Metastatic Breast Carcinoma in the Brain (tissue), 10 donors: ENCODE measurements around a stretch of chr3.

DNA sequence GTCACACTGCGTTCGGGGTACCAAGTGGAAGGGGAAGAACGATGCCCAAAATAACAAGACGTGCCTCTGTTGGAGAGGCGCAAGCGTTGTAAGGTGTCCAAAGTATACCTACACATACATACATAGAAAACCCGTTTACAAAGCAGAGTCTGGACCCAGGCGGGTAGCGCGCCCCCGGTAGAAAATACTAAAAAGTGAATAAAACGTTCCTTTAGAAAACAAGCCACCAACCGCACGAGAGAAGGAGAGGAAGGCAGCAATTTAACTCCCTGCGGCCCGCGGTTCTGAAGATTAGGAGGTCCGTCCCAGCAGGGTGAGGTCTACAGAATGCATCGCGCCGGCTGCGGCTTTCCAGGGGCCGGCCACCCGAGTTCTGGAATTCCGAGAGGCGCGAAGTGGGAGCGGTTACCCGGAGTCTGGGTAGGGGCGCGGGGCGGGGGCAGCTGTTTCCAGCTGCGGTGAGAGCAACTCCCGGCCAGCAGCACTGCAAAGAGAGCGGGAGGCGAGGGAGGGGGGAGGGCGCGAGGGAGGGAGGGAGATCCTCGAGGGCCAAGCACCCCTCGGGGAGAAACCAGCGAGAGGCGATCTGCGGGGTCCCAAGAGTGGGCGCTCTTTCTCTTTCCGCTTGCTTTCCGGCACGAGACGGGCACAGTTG lies 318.6 kb downstream of the FGF12 start:
- PRO-cap, 10 experiments, result no peak in any of the 10 experiments

- PRO-cap, 10 experiments, result no peak in any of the 10 experiments
These were observed 318.2 kb downstream of the FGF12 start for GRCh38 chr3:192409219-192409466.

GRCh38 chr3:192570651-192571135 lies 156.6 kb downstream of the FGF12 start:
- PRO-cap, 10 experiments, result peak in 1 of 10 experiments; most common plus-strand start chr3:192571017 (in 1); most common minus-strand start chr3:192570934 (in 1)

DNA sequence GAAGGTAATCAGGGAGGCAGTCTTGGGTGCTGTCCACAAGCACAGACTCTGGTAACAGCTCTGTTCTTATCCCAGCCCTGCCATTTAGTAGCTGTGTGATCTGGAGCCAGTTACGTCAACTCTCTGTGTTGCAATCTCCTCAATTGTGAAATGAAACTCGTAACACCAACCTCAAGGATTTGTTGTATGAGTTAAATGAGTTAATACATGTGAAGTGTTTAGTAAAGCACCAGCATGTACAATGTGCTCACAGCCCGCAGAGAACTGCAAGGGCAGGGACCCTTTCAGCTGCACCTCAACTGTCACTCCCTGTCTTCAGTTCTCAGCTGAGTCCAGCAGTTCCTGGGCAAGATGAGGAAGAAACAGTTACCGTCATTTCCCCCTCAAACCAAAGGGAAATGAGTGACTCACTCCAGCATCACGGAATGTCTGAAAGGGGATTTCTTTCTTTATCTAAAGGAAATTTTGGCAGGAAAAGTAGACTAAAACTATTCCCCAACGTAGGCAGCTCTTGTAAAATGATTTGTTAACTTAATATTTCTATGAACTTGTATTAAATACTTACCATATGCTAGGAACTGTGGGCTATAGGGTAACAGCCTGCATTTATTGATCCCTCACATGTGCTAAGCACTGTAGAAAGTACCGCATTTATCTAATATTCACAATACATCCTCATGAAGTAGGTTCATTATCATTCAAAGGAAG lies 40.0 kb upstream of the MB21D2 start:
- PRO-cap, 10 experiments, result peak in 2 of 10 experiments; most common plus-strand start position 338 of the sequence (in 1); most common minus-strand start position 324 of the sequence (in 2)

- PRO-cap, 10 experiments, result peak in 2 of 10 experiments; most common plus-strand start chr3:193872542 (in 2); most common minus-strand start chr3:193872342 (in 2)
These were observed 263.8 kb upstream of the HES1 start for GRCh38 chr3:193871898-193872829.

DNA sequence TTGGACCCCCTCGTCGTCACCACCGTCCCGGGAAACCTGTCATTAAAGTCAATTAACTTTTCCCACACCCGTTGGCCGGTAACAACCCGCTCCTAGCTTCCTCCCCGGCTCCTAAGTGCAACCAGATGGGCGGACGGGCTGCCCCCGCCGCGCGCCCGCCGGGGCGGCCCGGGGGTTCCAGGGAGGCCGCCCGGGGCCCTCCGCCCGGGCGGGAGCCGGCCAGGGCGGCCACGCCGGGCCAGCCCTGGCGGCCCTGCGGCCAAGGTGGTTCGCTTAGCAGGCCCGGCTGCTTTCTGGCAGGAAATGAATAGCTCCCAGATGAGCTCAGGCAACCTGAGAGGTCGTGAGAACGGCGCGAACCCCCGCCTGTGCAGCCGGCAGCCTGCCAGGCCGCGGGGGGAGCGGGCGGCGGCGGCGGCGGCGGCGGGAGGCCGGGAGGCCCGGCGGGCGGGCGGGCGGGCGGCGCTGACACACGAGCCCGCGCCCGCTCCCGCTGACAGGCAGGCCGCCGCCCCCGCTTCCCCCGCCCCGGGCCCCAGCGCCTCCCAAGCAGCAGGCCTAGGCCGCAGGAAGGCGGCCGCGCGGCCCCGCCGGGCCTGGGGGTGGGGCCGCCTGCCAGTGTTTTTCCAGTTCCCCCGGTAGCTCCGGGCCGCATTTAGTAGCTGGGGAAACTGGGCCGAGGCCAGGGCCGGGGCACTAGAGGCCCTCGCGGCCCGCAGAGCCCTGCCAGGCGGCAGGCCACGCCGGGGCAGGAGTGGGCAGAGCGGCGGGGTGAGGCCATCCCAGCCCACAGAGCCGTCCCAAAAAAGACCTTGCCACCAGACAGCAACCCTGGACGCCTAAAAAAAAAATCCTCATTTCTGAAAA lies 5.4 kb downstream of the HES1 start:
- PRO-cap, 10 experiments, result peak in 10 of 10 experiments; most common plus-strand start position 658 of the sequence (in 6); most common minus-strand start position 295 of the sequence (in 9)

DNA sequence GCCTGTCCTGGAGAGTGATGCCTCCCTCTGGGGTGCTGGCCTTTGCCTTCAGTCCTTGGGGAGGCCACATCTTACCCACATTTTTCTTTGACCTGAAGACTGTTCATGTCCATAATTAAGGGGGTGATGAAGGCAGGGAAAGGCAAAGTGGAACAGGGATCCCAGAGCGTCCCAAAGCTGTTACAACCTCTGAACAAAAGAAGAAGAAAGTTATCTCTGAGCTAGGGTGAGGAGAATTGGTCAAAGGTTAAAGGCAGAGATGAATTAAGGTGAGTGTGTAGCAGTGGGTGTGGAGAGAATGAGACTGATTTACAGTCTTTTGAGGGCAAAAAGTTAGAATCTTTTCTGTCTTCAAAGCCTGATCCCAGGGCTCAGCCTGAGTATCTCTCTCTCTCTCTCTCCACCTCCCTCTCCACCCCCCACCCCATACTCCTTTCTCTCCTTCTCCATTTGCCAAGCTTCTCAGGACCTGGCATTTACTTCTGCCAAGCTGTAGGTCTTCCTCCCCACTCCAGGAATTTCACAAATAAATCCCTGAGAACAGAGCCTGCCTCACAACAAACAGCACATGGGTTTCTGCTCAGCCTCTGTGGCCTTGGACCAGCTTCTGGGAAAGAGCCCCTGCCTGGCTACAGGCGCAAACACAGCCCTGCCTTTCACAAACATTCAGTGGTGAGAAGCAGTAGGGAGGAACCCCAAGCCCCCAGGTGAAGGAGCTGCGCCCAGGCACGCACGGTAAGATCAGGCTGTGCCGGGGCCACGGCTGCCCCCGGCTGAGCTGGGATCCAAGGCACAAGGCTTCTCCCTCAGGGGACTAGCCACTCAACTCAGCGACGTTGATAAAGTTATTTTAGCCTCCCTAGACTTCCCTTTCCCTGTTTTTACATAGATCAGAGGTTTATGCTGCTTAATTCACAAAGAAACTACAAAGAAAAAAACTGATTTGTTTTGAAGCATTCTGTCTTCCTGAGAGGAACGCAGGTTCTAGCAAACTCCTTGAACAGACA lies 25.1 kb downstream of the HES1 start:
- PRO-cap, 10 experiments, result peak in 6 of 10 experiments; most common plus-strand start position 738 of the sequence (in 6); most common minus-strand start position 609 of the sequence (in 4)

- PRO-cap, 10 experiments, result peak in 10 of 10 experiments; most common plus-strand start chr3:194270804 (in 10); most common minus-strand start chr3:194270742 (in 7)
These were observed 80.2 kb downstream of the CPN2 start for GRCh38 chr3:194270597-194271729.

GRCh38 chr3:194296368-194296861 lies 54.7 kb downstream of the CPN2 start:
- PRO-cap, 10 experiments, result peak in 6 of 10 experiments; most common plus-strand start chr3:194296700 (in 5); most common minus-strand start chr3:194296388 (in 1)

GRCh38 chr3:194312505-194313387 lies 38.4 kb downstream of the CPN2 start:
- PRO-cap, 10 experiments, result peak in 3 of 10 experiments; most common plus-strand start chr3:194313063 (in 3); most common minus-strand start chr3:194312806 (in 1)

- PRO-cap, 10 experiments, result peak in 1 of 10 experiments; most common plus-strand start chr3:194397210 (in 1); most common minus-strand start chr3:194397067 (in 1)
These were observed 1.9 kb downstream of the GP5 start for GRCh38 chr3:194396682-194397958.

DNA sequence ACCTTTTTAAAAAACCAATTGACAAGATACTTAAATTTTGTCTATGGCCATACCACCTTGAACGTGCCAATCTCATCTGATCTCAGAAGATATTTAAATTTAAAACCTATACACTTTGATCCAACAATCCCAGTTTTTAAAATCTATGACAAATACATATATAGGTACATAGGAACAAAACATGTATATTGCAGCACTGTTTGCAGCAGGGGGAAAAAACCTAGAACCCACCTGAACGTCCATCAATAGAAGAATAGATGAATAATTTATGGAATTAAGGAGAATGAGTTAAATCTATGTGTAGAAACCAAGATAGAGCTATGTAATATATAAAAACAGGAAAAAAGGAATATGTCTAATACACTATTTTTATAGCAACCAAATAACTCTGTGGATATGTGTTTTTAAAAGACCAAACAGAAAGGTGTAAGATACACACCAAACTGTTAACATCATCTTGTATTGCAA lies 13.2 kb downstream of the ATP13A3 start:
- PRO-cap, 10 experiments, result no peak in any of the 10 experiments

DNA sequence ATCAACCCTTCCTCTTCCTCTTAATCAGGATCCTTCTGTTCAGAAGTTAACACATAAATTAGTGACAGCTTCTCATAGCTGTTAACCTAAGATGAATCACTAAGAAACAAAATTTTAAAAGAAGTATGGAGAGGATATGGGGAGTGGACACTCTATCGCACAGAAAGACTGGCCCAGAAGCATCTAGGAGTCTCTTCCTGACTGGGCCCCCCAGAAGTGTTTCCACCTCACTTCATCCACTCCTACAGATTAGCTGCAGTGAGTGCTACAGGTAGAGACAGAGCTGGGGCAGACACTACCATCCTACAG lies 9.3 kb downstream of the ATP13A3 start:
- PRO-cap, 10 experiments, result no peak in any of the 10 experiments

- PRO-cap, 10 experiments, result peak in 5 of 10 experiments; most common plus-strand start chr3:194485832 (in 4)
These were observed 1.2 kb downstream of the ATP13A3 start for GRCh38 chr3:194485763-194485862.

- PRO-cap, 10 experiments, result no peak in any of the 10 experiments
These were observed 11.5 kb upstream of the ATP13A3 start for GRCh38 chr3:194498224-194498721.

GRCh38 chr3:194522412-194523122 lies 35.8 kb upstream of the ATP13A3 start:
- PRO-cap, 10 experiments, result peak in 1 of 10 experiments; most common plus-strand start chr3:194522746 (in 1); most common minus-strand start chr3:194522745 (in 1)

DNA sequence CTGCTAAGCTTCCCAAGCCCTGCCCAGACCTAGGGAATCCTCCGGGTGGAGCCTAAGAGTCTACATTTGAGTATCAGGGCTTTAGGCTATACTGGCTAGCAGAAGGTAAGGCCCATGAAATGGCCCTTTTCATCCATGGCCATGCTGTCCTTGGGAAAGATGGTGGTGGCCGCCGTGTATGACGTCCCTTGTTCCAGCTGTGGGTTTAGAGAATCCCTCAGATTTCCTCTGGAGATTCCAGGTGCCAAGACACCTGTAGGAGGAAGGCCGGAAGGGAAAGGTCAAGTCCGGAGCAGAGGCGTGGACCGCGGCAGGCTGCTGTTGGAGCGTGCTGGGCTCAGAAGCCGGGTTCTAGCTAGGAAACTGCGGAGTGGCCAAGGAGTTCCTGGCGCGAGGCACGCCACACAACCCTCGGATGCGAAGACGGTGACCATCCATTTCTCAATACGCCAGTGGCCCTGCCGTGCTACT lies 50.8 kb downstream of the TMEM44 start:
- PRO-cap, 10 experiments, result peak in 7 of 10 experiments; most common plus-strand start position 381 of the sequence (in 7)

GRCh38 chr3:194587046-194587736 lies 46.0 kb downstream of the TMEM44 start:
- PRO-cap, 10 experiments, result no peak in any of the 10 experiments

DNA sequence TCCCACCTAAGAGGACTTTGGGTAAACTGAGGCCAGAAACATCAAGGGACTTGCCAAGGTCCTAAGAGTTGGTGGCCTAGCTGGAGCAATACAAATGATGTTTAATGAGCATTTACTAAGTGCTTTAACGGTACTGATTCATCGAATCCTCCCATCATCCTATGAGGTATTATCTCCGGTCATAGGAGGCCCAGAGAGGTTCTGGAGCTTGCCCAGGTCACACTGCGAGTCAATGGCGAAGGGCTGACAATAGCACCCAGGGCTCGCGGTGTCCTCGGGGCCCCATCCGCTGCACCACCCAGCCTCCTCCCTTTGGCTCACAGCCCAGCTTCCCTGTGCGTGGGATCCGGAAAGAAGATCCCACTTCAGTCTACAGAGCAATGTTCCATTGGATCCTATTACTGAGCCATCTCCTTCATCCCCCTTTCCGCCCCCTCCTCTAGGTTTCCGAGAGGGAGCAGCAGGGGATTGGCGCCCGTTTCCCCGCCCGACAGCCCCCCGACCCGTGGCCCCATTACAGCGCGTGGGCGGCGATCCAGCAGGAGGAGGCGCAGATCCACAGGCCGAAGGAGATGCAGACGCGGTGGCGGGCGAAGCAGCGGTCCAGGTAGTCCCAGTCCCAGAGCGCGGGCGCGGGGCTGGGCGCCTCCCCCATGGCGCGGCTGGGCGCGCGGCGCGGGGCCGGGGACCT lies 513 bp downstream of the TMEM44 start:
- PRO-cap, 10 experiments, result peak in 9 of 10 experiments; most common plus-strand start position 561 of the sequence (in 3); most common minus-strand start position 580 of the sequence (in 1)

GRCh38 chr3:194658505-194659170 lies 13.4 kb downstream of the LSG1 start:
- PRO-cap, 10 experiments, result no peak in any of the 10 experiments